ENCODE measurements around a stretch of chr6.

DNA sequence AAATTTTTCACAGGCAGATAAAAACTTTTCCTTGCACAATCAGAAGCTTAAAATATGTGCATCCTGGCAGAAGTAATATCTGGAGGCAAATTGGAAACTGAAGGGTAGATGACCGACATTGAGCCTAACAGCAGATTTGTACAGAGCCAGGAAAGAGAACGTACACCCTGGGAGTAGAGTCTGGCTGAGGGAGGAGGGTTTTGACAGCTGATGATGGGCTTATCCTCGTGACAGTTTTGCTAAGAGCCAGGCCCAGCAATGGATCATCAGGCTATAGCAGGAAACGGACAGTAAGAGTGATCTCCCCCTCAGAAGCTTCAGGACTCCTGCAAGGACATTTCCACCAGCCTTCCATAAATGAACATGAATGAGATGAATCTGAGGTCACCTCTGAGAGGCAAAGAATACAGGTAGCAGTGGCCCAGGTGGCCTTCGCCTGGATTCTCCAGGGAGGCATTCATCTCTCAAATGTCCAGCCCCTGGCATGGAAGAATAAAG is 2.7 kb downstream of the GMPR start:
- PRO-cap = no peak

DNA sequence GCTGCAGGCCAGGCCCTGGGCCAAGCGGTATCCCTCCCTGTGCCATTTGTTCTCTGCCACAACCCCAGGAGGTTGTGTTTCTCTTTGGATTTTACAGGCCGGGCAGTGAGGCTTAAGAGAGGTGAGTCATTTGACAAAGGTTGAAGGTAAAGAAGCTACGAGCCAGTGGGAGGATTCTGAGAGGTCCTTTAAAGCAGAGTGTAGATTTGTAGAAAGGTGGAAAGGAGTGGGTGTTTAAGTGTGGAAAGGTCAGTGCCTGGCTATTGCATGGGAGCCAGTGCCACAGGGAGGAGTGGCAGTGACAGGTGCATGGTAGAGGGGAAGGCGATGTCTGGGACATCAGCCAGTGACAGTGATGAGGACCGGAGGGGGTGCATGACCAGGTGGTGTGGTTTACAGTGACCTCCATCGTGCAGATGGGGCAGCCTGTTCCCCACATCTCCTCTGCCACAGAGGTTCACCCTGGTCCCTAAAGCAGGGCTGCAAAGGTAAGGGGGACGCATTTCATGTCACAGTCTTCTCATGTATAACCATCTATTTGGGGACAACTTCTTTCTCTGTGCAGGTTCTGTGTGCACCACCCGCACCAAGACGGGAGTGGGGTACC is 39.9 kb downstream of the GMPR start:
- PRO-cap = no peak

DNA sequence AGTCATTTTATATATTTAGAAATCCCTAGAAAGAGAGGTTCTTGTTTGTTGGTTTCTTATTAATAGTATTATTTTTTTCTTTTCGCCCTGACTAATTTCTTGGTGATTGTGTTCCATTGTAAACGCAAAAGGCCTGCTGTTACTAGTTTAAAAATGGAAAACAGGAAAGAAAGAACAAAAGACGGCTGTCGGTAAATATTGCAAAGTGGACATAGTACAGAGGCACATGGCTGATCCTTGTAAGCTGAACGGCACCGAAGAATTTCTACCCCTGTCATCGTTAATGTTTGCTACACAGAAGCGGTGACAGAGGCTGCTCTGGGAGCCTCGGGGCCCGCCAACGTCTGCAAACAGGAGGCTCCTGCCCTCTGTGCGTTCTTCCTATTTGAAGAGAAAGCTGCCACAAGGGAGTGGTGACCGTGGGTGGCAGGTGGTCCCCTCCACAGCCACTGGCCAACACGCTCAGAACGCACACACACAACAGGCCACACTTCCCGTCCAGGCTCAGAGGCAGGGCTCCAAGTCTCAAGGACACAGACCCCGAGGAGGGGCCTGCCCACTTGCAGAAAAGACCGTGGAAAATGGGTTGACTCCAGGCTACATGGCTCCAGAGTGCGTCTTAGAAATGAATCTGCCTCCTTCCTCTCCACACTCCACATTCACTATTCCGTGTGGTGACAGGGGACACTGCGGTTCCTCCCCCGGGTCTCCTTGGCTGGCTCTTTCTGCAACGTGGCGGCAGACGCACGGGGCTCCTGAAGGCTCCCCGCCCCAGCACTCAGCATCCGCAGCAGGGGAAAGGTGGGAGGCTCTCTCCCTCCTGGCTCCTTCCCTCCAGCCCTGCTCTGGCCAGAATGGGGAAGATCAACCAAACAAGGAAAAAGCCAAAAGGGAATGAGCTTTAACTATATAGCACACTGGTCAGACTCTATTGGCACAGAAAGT is 64.5 kb downstream of the GMPR start:
- PRO-cap = no peak

DNA sequence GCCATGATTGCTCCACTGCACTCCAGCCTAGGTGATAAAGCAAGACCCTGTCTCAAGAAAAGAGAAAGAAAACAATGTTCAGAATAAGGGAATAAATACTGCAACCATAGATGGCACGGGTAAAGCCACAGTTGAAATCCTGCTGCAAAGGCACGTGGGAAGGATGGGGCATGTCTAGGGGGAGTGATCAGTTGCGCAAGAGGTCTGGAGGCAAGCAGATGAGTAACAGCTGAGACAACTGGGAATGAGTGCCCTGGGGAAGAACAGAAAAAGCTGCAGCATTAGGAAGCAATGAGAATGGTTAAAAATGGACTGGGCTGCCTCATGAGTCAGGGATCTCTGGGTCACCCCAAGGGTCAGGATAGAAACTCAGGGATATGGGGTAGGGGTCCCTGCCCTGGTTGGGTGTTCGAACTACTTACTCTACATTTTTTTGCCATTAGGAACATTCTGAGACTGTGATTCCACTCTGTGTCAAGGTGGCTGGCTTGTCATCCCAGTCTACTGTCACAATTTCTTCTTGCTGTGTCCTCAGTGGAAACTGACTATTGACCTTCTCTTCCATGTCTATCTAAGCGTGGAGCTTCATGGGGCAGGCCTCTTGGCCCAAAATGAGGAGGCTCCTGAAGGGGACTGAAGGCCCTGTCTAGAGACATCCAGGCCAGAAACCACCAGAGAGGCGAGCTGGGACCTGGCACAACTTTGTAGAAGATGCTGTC is 96.4 kb downstream of the GMPR start:
- PRO-cap = no peak

GRCh38 chr6:16369220-16369641 is 130.8 kb downstream of the GMPR start:
- PRO-cap = no peak

DNA sequence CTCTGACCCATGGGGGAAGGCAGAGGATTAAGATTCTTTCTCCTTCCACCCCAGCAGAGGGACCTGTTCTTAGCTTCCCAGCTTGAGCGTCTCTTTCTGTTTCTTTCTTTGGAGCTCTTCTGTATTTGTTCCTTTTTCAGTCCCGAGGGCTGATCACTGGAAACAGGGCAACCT is 220.1 kb downstream of the ATXN1 start:
- PRO-cap = no peak

DNA sequence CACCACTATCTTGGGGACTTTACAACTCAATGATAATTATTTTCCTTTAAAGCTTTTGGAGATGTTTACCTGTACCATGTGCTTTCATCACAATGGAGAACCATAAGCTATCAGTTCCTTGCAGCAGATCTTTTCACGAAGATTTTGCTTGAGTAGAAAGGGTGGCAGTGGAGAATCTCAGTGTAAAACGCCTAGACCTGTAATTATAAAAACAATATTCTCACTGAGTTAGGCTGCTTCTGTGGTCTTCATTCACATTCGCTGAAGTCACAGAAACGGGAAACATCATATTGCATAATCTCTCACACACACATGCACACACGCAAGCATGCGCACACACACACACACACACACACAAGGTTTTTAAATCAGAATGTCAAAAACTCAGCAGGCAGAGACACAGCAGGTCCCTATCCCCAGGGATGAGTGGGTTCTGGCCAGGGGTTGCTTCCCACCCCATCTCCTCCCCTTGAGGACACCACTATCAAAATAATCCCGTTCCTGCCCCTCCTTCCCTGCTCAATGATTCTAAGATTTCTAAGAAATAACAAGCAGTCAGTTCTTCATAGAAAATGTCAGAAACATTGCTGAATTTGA is 175.5 kb downstream of the ATXN1 start:
- PRO-cap = no peak

- PRO-cap = no peak
Measured at GRCh38 chr6:16668988-16669694, 92.1 kb downstream of the ATXN1 start.

DNA sequence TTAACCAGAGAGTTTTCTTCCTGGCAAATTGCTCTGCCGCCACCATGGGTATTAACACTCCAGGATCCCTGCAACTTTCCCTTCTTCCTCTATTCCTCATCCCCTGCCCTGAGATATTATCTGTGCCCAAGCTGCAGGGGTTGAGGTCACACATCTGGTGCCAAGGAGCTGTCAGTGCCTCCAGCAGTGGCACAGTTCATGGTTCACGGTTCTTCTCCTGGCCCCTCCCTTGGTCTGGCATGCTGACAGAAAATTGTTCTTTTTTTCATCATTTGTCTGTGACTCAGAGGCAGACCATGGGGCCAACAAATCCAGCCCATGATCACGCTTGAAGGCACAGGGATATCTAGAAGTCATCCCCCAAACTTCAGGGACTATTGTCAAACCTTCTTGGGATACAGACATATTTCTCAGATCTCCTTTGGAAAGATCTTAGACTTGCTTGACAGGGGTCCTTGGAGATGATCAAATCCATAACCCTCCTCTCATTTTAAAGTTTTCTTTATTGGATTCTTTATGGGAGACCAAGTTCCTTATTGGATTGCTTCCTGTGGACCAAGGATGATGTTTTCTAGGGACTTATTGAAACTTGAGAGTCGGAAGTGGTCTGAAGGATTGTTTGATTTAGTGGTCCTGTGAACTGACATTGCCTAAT is 77.4 kb downstream of the ATXN1 start:
- PRO-cap = no peak

DNA sequence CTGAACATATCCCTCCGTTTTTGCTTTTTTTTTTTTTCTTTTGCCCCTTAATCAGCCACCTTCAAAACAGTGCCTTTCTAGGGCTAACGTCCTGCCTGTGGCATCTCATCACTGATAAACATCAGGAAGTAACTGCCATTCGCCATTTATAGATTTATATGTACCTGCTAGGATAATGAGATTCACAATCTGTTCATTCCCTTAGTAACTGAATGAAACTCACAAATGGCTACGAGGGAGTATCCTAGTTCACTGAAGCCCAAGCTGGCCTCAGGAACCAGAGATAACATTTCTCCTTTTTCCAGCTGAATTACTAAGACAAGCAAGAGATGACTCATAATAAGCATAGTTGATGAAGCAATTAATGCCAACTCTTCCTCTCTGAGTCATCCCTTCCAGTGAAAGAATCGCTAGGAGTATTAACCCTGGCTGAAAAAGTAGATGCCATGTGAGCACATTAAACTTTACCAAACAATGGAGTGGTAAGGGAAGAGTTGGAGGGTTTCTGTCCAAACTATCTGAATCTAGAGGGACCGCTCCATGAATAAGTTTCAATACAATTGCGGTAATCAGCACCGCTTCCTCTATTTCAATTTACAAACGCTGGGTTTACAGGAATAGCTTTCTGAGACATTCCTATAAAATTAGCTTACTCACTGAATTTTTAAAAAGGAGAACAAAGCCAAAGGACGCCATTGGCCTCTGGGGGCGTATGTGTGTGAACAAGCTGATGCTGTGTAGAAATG is 48.4 kb downstream of the ATXN1 start:
- PRO-cap = no peak

- PRO-cap = no peak
Measured at GRCh38 chr6:17276755-17277228, 4.4 kb upstream of the RBM24 start.

DNA sequence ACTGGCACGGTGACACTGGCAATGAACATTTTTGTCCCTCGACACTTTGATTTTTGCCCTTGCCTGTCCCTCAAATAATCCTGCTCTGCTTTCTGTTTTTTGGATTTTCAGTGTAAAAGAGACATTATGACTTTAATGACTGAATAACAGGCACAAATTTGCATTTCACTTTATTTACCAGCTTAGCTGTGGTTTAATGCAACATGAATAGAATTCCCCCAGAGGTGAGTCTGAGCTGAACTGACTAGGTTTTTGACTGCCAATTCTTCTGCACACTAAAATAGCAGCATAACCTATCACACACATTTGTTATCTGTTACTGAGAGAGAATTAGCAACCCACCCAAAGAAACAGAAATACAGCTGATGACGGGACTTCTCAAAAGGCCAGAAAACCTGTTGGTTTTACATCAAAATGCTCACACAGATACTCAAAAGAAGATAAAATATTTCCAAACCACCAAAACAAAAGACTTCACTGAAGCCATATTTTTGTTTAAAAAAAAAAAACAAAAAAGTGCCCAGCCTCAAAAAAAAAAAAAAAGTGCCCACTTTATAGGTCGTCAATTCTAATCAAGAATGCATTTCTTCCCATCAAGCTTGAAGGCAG is 3.8 kb upstream of the RBM24 start:
- PRO-cap = no peak

- PRO-cap = unidirectional peak, plus-strand start at chr6:17281014
Measured at GRCh38 chr6:17280107-17281197, 709 bp upstream of the RBM24 start.

- PRO-cap = no peak
Measured at GRCh38 chr6:17429605-17429945, 36.2 kb downstream of the CAP2 start.

DNA sequence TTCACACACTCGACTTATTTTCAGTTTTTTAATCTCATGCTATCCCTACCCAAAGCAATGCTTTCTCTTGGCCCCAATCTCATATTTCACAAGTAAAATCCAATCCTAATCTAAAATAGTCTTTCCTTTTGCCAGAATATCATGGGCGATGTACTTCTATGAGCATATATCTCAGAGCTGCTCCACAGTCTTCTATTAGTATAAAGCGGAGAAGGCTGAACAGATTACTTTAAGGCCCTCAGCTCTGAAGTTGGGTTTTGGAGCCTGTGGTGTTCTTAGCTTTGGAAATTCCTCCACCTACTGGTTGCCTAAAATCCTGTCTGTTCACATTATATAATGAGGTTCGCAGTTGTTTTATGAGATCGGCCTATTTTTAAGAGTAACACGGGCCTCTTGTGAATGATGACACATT is 16.0 kb upstream of the FAM8A1 start:
- PRO-cap = no peak

GRCh38 chr6:17589265-17590021 is 10.7 kb upstream of the FAM8A1 start:
- PRO-cap = no peak

- PRO-cap = no peak
Measured at GRCh38 chr6:17602960-17603433, 2.9 kb downstream of the FAM8A1 start.

DNA sequence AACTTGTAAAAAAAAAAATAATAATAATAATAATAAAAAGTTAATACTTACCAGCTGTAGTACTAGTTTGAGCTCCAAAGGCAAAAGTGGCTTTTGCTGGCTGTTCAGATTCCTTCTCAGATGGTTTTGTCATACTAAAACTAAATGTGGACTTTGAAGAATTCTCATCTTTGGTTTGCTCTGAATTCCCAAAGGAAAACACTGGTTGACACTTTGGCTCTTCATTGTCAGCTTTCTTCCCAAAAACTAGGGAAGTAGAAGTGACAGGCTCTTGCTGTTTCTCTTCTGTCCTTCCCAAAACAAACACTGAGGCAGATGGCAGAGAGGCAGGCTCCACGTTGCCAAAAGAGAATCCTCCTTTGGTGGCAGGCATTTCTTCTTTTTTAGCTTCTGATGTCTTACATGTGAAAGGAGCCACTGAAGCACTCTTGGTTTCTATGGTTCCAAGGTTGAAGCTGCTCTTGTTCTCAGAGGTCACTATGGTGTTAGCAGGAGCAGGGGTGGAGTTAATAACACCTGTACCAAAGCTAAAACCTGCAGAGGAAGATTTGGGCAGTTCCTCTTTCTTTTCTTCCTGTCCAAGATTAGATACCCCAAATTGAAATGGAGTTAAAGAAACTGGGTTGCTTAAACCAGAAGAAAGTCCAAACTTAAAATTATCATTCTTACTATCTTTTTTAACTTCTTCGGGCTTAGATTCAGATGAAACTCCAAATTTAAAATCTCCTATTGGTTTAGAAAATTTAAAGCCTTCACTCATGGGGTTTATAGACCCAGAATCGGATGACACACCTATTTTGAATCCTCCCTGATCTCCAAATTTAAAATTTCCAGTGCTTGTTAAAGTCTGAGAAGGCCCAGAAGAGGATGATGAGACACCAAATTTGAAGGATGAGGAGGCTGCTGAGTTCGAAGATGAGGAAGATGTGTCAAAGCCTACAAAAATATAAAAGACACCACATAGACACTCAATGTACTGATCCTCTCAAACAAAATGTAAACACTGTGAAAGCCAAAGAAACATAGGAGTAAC is 28.8 kb downstream of the FAM8A1 start:
- PRO-cap = no peak

GRCh38 chr6:17794140-17794919 is 87.6 kb upstream of the NUP153 start:
- PRO-cap = no peak

DNA sequence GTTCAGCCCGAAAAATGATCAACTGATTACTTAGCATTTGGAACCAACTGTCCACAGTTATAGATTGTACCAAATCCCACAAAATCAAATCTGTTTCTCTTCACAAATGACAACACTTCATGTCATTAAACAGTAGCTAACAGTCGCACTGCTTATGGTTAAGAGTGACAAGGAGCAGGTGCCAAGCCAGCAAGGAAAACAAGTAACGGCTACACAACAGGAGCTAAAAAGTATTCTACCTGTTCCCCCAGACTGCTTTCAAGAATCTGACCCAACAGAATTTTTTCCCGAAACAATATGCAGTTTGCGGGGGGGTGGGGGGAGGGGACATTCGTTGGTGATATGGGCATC is 2.1 kb downstream of the KIF13A start:
- PRO-cap = no peak